ENCODE data around the genes MAGOHB, STYK1, TAS2R10, TAS2R19 and TAS2R46.

- RRBS, result no CpG with 5 or more reads among the region's 9 CpGs
Observed at GRCh38 chr12:10360925-10361712, 28.7 kb downstream of the KLRK1 start.

- RRBS, result no CpG with 5 or more reads among the region's 4 CpGs
Observed at GRCh38 chr12:10365940-10366420, 23.9 kb downstream of the KLRK1 start.

DNA sequence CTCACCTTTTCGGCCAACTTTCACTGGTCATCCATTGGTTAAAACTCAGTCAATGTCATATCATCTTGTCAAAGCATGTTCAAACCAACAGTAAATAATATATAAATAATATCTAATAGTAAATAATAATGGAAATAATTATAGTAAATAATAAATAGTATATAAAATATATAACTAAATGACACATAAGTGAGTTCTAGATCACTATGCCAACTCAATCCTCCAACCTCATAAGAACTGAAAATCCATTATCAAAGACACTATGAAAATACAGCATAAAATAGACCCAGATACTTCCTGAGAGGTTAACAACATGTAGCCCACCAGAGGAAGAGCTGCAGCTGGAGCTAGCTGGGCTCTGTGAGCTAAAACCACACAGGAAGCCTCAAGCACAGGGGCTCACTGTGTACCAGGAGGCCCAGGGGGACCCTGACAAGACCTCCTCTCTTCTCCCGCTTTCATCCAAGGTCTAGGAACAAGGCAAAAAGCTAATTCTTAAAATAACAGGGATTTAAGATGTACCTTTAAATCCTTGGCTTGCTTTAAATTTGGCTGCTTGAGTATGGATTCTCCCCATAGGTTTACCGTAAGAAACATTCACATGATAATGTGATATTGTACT is 53.5 kb downstream of the EIF2S3B start:
- RRBS, result no CpG with 5 or more reads among the region's 3 CpGs

- RRBS, result 1% methylated on average over 13 of the region's 50 CpGs
Observed at GRCh38 chr12:10612579-10613798, at the start of gene MAGOHB. MAGOHB (minus strand) TSS chr12:10613609.

GRCh38 chr12:10635878-10636434 is 22.5 kb upstream of the MAGOHB start:
- RRBS, result no CpG with 5 or more reads among the region's 3 CpGs

GRCh38 chr12:10673354-10674571 is at the start of gene STYK1:
STYK1 (minus strand) TSS chr12:10674052.
- RRBS, result 2% methylated on average over 8 of the region's 47 CpGs

DNA sequence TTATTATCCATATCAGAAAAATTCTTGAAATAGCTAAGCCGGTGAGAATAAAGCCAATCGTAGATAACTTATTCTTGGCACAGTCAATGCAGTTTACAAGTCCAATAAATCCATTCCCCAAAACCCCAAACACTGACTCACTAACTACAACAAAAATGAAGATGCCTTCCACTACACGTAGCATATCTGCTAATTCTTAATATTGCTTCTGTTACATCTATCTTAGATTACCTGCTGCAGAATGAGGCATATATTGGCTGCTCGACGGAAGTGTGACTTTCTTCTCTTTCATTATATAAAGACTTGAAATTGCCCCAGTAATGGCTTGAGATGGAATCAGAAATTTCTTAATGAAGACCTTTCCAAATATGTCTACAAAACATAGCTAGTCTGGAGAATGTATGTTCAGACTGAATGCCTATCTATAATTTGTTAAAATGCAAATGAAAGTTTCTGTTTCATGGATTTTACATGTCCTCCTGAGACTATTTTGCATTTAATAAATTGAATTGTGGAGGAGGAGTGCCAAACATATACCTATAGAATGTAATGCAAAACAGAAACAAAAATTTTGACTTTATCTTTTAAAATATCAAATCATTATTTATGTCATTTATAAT is at the start of gene TAS2R10:
Gene TAS2R10 (minus strand): TSS at position 273 of the 620 bp plus-strand sequence.
- RRBS, result 89% methylated on average over 1 of the region's 5 CpGs

- RRBS, result no CpG with 5 or more reads among the region's 2 CpGs
Observed at GRCh38 chr12:11022438-11022941, at the start of gene TAS2R19. TAS2R19 (minus strand) TSS chr12:11022620.

DNA sequence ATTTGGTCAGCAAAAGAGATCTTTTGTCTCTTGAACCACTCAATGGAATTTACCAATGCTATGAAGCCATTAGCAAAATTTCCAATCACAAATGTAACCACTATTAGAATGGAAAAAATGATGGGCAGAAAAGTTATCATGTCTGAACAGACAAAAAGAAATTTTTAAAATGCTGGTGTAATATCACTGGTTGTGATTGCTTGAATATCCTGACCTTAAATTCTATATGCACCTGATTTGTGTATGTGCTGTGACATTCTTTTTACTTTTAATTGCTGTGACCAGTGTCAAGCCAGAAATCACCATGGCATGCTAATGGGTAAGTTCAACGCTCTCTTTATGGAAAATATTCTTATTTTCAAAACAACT is at the start of gene TAS2R46:
Gene TAS2R46 (minus strand): TSS at position 140 of the 369 bp plus-strand sequence.
- RRBS, result no CpG with 5 or more reads among the region's 1 CpG

GRCh38 chr12:11070518-11071434 is 8.7 kb upstream of the TAS2R46 start:
- RRBS, result no CpG with 5 or more reads among the region's 4 CpGs

DNA sequence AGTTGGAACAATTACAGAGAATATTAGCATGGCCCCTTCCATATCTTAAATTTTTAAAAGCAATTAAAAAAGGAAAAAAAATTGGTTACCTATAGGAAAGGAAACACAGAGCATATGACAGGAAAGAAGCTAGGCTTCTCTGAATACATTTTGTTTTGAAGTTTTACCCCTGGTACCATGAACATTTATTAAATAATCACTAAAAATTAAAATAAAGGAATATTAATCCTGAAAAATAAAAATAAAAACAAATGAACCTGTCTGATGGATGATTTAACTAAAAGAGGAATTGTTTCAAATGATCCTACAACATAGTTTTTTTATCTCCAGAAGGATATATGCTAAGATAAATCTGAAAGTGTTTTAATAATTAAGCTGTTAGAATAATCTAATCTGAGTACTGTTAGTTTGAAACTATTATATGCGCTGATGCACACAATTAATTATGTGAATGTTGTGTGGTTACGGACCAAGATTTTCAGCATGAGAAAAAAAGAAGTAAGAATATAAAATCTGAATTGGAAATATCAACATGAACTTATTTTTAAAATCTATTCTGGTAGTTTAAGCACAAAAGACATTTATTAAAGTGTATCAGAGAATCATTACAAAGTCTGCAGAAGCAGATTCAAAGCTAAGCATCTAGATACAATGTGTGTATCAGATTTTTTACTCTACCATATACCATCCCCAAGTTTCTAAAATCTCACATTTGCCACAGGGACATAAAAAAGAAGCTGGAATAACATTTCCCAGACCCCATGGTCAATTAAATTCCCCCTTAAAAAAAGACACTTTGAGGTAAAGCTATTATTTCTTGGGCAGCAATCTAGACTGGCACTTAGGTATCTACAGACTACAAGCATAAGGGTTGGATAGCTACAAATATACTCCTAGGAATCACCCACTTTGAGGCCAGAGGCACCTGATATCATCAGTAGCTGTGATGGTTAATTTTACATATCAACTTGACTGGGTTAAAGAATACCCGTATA is 7.6 kb upstream of the SMIM10L1 start:
- RRBS, result no CpG with 5 or more reads among the region's 3 CpGs

DNA sequence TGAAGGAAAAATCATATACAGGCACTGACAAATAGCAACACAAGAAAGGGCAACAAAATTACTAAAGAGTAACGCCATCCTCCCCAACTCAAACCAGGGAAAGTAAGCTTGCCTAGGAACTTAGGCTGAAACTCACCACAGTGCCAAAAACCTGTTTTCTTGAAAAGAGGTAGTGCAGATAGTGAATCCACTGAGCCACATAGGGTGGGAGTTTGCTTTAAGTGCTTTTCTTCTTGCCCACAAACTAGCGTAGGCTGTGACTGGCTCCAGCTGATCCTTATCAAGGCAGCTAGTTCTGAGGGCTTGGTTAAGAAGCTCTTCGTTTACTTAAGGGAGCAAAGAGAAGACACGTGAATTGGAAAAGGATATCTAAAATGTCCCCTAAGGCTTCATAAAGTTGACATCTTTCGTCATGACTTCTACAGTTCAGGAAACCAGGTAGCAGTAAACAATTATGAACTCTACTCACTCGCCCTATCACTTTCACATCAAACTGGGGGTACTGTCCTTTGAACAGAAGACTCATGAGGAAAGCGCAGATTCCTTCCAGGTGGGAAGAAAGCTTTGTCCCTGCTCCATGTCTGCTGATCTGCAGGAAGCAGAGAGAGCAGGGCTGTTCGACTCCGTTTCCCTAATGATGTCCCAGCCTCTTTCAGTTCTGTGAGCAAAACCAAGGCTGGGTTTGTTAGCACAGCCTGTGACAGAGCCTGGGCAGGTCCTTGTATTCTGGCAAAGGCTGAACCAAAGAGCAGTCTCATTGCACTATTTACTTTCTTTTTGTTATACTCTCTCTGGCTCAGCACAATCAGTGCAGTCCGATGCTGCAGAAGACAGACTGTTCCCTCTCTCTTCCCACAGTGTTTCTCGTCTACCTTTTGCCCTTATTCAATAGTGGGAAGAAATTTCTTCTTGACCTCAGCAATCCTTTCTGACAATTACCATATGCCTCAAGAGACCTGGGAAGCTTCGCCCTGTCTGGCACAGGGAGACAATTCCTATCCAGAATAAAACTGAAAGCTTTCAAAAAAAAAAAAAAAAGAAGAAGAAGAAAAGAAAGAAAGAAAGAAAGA is 93.5 kb upstream of the ETV6 start:
- RRBS, result no CpG with 5 or more reads among the region's 12 CpGs

DNA sequence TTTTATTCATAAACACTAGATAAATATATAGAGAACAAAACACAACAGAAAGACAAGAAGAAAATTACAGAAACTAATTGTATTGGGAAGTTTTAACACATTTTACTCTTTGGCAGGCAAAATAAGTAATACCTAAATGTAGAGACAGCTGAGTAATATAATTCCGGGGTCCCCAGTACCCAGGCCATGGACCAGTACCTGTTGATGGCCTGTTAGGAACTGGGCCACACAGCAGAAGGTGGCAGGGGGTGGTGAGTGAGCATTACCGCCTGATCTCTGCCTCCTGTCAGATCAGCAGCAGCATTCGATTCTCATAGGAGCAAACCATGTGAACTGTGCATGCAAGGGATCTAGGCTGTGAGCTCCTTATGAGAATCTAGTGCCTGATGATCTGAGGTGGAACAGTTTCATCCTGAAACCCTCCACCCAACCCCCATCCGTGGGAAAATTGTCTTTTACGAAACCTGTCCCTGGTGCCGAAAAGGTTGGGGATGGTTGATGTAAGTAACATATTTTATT is 84.3 kb upstream of the ETV6 start:
- RRBS, result no CpG with 5 or more reads among the region's 6 CpGs

GRCh38 chr12:11729980-11730775 is 80.7 kb downstream of the ETV6 start:
- RRBS, result no CpG with 5 or more reads among the region's 11 CpGs

- RRBS, result no CpG with 5 or more reads among the region's 11 CpGs
Observed at GRCh38 chr12:11743604-11744270, 94.3 kb downstream of the ETV6 start.

DNA sequence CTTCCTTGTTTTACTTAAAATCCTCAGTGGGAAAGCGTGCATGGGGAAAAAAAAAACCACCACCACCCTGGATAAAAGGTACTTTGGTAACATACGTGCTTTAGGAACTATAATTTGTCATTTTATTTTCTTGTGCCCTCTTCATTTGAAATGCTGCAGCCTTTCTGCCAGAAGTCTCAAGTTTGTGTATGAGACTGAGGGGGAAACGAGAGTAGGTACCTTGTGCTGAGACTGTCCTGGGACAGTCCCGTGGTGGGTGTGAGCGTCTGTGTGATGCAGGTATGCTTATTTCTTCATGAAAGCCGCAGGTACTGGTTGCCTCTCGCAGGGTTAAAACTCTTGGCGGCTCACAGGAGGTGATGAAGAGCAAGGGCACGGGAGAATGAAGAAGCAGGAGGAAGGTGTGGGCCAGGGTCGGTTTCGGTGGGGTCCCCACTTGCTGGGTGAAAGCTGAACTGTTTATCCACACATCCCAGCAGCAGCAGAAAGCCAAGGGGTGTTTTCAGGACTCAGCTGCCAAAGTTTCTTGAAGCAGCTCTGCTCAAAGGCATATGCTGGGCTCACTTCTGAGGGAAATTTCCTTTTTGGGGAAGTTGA is 116.3 kb downstream of the ETV6 start:
- RRBS, result no CpG with 5 or more reads among the region's 11 CpGs

DNA sequence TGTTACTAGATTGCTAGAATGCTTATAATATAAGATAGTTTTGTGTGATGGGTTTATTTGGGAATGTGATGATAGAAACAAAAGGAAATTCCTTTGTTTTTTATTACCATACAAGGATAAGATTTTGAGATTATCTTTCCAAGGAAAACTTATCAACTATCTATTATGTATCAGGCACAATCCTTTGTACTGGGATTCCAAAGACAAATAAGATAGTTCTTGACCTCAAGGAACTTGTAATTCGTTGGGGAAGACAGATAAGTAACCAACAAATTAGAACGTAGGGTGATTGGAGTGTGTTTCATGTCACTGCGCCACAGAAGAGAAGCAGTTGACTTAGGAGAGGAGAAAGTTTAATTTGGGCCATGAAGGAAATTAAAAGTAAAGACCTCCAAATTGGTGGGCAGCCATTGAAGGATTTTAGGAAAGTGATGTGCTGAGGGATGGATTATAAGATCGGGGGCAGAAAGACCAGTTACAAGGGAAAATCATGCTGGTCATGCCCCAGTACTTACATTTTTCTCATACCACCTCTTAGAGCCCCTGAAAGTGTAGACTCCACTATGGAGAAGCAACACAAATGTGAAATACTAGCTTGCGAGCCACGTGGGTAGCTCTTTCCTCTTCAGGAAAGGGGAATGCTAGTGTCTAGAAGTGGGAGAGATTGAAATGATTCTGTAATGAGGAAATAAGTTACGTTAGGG is 148.6 kb downstream of the ETV6 start:
- RRBS, result no CpG with 5 or more reads among the region's 7 CpGs

DNA sequence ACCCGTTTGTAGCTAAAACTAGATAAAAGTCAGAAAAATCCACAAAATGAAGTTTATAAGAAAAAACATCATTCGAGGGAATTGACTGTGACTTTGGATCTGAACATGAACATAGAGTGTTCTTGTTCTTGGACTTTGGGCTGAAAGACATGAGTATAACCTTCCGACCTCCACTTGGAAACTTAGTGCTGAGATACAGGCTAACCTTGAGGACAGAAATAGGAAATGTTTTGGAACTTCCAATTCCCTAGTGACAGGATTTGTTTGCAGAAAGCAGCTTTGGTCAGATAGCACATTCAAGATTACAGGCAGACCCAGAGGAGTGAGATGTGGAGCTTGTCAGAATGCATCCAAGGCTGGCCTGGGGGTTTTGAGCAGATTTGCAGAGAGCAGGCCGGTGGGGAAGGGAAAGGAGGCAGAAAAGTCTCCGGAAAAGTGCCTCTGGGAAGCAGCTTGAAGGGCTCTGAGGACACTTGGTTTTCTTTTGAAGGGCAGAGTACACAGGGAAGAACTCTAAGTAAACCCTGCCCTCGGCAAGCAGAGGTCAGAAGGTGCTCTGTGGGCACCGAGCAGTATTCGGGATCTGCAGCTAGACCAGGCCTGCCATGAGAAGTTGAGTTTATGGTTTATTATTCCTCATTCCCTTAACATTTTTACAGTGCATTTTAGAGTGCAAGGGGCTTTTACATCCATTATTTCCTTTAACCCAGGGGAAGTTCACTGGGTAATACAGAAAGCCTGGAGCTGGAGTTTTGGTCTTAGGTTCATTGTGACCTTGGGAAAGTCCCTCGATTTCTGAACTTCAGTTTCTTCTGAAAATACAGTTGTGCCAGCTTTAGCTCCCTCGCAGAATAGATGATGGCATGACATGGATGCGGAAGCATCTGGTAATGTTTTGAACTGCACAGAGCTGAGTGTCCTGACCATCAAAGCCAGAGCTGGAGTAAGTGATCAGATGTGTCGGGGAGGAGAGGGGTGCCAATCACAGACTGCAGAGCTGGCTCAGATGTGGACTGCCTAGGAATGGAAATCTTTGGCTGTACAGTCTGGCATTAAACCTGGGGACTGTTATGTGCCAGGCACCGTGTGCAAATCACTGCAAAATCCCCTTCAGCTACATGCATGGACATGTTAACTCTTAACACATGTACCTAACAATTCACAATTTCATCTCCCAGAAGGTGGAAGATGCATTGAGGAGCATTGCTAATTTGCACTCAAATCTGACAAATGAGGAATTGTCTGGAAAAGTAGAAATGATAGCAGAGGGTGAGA is 180.6 kb downstream of the ETV6 start:
- RRBS, result no CpG with 5 or more reads among the region's 13 CpGs

DNA sequence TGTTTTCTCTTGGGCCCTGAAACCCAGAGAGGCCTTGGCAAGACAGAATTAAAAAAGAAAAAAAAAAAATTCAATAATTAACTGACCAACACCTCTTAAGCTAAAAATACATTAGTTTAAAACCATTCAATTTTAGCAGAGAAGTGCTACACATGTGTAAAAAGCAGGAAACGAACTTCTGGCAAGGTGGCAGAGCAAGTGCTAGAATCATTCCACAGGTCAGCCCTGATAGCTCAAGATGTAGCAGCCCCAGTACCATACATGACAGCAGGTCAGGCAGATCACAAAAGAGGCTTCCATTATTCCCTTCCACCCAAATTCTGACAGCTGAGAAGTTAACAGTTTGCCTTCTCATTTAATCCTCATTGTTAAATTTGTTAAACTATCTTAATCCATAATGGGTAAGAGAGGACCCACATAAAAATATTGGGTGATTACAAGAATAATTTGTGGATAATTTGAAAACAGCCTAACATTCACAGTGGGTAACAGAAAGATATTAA is 48.6 kb downstream of the BCL2L14 start:
- RRBS, result no CpG with 5 or more reads among the region's 1 CpG

GRCh38 chr12:12216610-12216982 is 50.2 kb downstream of the LRP6 start:
- RRBS, result no CpG with 5 or more reads among the region's 2 CpGs